SK-N-SH (cell line): Measurements from ENCODE around the gene PKP1.

DNA sequence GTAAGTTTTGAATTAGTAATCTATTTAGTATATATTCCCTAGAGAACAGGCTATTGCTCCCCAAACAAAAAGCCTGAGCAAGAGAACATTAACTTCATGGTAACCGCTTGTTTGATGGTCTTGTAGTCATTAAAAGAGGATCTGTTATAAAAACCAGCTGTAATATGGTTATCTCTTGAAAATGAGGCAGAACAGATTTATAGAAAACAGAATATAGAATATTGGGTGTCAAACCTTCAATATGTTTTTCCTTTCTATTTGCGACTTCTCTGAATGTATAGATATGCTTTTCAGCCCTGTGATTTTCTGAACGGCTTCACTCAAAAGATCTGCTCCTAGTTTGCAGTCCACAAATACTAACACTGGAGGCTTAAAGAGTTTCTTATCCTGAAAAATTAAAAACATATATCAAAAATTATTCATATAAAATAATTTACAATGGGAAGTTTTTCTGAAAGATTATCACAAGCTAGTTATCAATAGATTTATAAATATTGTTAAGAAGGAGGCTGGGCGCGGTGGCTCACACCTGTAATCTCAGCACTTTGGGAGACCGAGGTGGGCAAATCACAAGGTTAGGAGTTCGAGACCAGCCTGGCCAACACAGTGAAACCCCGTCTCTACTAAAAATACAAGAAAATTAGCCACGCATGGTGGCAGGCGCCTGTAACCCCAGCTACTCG lies 20.7 kb downstream of the DDX59 start:
- RRBS: no CpG with 5 or more reads among the region's 11 CpGs
CAGE:
- cytosol, long polyA plus RNA: no peak
- long polyA plus RNA: no peak
- nucleus, long polyA plus RNA: no peak

DNA sequence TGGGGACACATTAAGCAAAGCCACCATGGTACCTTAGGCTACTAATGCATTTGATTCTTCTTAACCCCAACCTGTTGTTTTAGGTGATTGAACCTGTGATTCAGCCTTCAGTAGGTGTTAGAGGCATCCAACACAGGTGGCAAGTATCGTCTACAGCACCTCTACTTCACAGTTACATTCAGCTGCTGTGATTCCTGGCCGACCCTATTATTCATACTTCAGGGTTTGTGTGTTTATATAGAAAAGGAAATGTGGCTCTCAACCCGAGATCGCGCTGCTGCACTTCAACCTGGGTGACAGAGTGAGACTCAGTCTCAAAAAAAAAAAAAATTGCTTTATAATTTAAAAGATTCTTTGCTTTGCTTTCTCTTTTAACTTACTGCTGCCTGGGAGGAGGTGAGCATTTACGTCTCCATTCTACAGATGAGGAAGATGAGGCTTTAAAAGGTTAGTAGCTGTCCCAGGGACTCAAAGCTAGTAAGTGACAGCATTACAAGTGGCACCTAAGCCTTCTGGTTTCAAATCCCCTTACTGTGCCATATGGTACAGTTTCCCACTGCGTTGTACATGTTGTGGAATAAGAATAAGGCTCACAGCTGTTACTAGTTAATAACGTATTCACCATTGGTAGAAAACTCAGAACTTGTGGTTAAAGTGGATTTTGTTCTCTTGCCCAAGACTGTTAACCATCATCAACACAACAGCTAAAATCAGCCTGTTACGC lies 9.9 kb upstream of the GPR25 start:
- RRBS: no CpG with 5 or more reads among the region's 9 CpGs
CAGE:
- cytosol, long polyA plus RNA: no peak
- long polyA plus RNA: no peak
- nucleus, long polyA plus RNA: no peak

- RRBS: 88% methylated on average over 4 of the region's 14 CpGs
CAGE:
- cytosol, long polyA plus RNA: no peak
- long polyA plus RNA: no peak
- nucleus, long polyA plus RNA: no peak
These were observed 27.4 kb downstream of the KIF21B start for GRCh38 chr1:200996089-200996488.

DNA sequence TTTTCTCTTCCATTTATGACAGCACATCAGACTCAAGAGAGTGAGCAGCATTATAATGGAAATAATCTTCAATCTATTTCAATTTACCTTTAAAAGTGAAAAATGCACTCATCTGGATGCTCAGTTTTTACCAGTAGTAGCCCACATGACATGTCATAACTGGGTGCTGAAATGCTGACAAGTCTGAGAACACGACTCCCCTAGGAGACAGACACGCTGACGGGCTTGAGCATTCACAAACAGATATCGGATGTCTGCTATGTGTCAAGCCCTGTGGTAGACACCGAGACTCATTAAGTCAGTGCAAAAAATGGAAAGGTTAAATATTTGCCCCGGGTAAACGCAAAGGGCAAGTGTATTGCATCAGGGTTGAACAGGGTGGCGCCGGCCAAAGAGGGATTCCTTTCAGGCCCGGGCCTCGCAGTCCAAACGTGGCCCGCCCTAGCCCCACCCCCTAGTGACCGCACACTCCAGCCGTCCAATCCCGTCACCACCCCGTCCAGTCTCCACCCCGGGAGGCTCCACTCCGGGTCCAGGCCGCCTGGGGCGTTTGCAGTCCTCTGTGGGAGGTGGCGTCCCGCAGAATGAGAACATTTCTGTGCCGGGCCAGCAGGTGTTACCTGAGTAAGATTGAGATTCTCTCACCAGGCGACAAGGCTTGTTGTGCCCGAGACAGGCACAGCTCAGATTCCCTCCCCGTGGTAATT lies 16.2 kb upstream of the TMEM9 start:
- RRBS: 1% methylated on average over 16 of the region's 27 CpGs
CAGE:
- cytosol, long polyA plus RNA: no peak
- long polyA plus RNA: no peak
- nucleus, long polyA plus RNA: no peak

GRCh38 chr1:201171072-201171784 lies 17.0 kb upstream of the TMEM9 start:
- RRBS: 2% methylated on average over 12 of the region's 47 CpGs
CAGE:
- cytosol, long polyA plus RNA: no peak
- long polyA plus RNA: no peak
- nucleus, long polyA plus RNA: no peak

GRCh38 chr1:201282930-201284007 lies at the start of gene PKP1:
Gene PKP1, plus strand, starts transcription at chr1:201283506.
- RRBS: no CpG with 5 or more reads among the region's 68 CpGs
CAGE:
- cytosol, long polyA plus RNA: no peak
- long polyA plus RNA: no peak
- nucleus, long polyA plus RNA: no peak

GRCh38 chr1:201365577-201366093 lies 11.8 kb downstream of the TNNT2 start:
- RRBS: no CpG with 5 or more reads among the region's 7 CpGs
CAGE:
- cytosol, long polyA plus RNA: no peak
- long polyA plus RNA: no peak
- nucleus, long polyA plus RNA: no peak

- RRBS: no CpG with 5 or more reads among the region's 19 CpGs
CAGE:
- cytosol, long polyA plus RNA: no peak
- long polyA plus RNA: no peak
- nucleus, long polyA plus RNA: no peak
These were observed 9.1 kb upstream of the TNNT2 start for GRCh38 chr1:201386326-201387230.

DNA sequence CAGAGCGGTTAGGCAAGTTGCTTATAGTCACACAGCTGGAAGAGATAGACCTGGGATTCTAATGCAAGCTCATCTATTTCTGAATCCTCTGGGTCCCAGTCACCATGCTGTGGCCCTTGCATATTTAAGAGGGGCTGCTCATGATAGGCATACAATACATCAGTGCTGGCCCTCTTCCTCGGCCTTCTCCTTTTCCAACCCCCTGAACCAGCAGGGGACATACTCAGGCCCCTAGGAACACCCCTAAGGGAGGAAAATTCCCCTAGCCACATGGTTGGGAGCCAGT lies 7.0 kb downstream of the CSRP1 start:
- RRBS: no CpG with 5 or more reads among the region's 2 CpGs
CAGE:
- cytosol, long polyA plus RNA: no peak
- long polyA plus RNA: no peak
- nucleus, long polyA plus RNA: no peak

GRCh38 chr1:201504273-201504848 lies 2.6 kb downstream of the CSRP1 start:
- RRBS: no CpG with 5 or more reads among the region's 8 CpGs
CAGE:
- cytosol, long polyA plus RNA: no peak
- long polyA plus RNA: no peak
- nucleus, long polyA plus RNA: no peak

- RRBS: 26% methylated on average over 10 of the region's 24 CpGs
CAGE:
- cytosol, long polyA plus RNA: no peak
- long polyA plus RNA: no peak
- nucleus, long polyA plus RNA: no peak
These were observed 409 bp downstream of the CSRP1 start for GRCh38 chr1:201506457-201506971.

GRCh38 chr1:201602653-201603406 lies 63.9 kb downstream of the NAV1 start:
- RRBS: no CpG with 5 or more reads among the region's 6 CpGs
CAGE:
- cytosol, long polyA plus RNA: no peak
- long polyA plus RNA: no peak
- nucleus, long polyA plus RNA: no peak

- RRBS: no CpG with 5 or more reads among the region's 6 CpGs
CAGE:
- cytosol, long polyA plus RNA: no peak
- long polyA plus RNA: no peak
- nucleus, long polyA plus RNA: no peak
These were observed 42.2 kb upstream of the IPO9 start for GRCh38 chr1:201786655-201787242.

- RRBS: no CpG with 5 or more reads among the region's 11 CpGs
CAGE:
- cytosol, long polyA plus RNA: no peak
- long polyA plus RNA: no peak
- nucleus, long polyA plus RNA: start-site peak on the plus strand at chr1:201824471-201824619, 25 and 50 reads in 2 replicates; start-site peak on the plus strand at chr1:201824660-201824738, 60 and 113 reads in 2 replicates
These were observed 4.6 kb upstream of the IPO9 start for GRCh38 chr1:201824036-201825007.

DNA sequence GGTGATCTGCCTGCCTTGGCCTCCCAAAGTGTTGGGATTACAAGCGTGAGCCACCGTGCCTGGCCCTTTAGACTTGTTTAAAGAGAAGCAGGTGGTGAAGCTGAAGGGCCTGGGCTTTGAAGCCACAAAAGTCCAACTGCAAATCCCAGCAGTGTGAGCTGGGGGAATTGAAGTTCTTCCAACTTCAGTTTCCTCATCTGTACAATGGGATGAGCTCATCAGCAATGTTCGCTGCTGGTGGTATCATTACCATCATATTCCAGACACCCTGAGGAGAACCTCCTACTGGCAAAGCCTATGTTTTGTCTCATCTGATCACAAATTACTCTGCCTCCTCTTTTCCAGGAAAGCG lies 2.5 kb upstream of the SHISA4 start:
- RRBS: no CpG with 5 or more reads among the region's 4 CpGs
CAGE:
- cytosol, long polyA plus RNA: no peak
- long polyA plus RNA: no peak
- nucleus, long polyA plus RNA: no peak

- RRBS: no CpG with 5 or more reads among the region's 9 CpGs
CAGE:
- cytosol, long polyA plus RNA: no peak
- long polyA plus RNA: no peak
- nucleus, long polyA plus RNA: no peak
These were observed 24.2 kb downstream of the SHISA4 start for GRCh38 chr1:201912852-201913432.

GRCh38 chr1:202106157-202107160 lies 16.3 kb upstream of the GPR37L1 start:
- RRBS: 67% methylated on average over 3 of the region's 12 CpGs
CAGE:
- cytosol, long polyA plus RNA: no peak
- long polyA plus RNA: no peak
- nucleus, long polyA plus RNA: no peak

- RRBS: no CpG with 5 or more reads among the region's 5 CpGs
CAGE:
- cytosol, long polyA plus RNA: no peak
- long polyA plus RNA: no peak
- nucleus, long polyA plus RNA: no peak
These were observed 4.9 kb upstream of the ARL8A start for GRCh38 chr1:202149316-202149904.

GRCh38 chr1:202150672-202150994 lies 6.1 kb upstream of the ARL8A start:
- RRBS: no CpG with 5 or more reads among the region's 8 CpGs
CAGE:
- cytosol, long polyA plus RNA: no peak
- long polyA plus RNA: no peak
- nucleus, long polyA plus RNA: no peak

DNA sequence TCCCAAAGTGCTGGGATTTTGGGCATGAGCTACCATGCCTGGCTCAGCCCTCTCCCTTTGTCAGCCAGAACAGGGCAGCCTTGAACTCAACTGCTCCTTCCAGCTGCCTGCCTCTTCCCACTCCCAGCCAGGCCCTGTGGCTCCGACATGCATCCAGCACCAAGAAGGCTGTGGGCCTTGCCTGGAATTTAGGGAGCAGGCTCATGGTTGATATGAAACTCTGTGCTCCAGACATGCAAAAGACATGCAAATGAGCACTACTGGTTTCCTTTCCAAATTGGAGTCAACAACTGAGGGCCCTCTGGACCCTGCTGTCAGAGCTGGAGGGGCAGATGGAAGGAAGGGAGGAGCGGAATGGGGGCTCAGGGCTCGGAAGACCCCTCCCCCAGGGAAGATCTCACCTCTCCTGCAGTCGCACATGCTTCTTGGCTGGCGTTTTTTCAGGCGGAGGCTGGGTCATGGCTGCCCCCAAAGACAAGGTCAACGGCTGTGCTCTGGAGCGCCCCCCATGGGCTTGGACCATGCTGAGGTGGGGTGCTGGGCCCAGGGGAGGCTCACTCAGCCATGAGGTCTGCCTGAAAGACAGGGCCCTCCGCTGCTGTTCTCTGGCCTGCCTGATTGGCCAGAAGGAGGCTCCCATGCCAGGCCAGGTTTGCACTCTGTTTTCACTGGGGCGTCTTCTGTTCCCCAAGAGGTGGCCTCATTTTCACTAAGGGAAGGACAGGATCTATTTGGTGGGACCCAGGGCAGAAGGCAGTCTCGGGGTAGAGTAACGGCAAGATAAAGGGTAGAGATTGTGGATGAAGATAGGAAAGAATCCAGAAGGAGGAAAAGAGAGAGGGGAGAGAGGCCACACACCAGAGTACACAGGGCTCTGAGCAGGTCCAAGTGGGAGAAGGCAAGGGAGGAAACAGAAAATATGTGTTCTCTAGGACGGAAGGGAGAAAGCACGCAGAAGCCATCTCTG lies 1.2 kb downstream of the PTPN7 start:
- RRBS: no CpG with 5 or more reads among the region's 14 CpGs
CAGE:
- cytosol, long polyA plus RNA: no peak
- long polyA plus RNA: no peak
- nucleus, long polyA plus RNA: no peak